Choroid plexus epithelial cell (primary cell): ENCODE measurements around the gene QSOX1.

- RRBS: no CpG with 5 or more reads among the region's 1 CpG
These were observed 941 bp upstream of the TOR1AIP2 start for GRCh38 chr1:179878492-179878996.

- RRBS: no CpG with 5 or more reads among the region's 10 CpGs
These were observed 35.4 kb downstream of the TOR1AIP1 start for GRCh38 chr1:179917343-179918046.

DNA sequence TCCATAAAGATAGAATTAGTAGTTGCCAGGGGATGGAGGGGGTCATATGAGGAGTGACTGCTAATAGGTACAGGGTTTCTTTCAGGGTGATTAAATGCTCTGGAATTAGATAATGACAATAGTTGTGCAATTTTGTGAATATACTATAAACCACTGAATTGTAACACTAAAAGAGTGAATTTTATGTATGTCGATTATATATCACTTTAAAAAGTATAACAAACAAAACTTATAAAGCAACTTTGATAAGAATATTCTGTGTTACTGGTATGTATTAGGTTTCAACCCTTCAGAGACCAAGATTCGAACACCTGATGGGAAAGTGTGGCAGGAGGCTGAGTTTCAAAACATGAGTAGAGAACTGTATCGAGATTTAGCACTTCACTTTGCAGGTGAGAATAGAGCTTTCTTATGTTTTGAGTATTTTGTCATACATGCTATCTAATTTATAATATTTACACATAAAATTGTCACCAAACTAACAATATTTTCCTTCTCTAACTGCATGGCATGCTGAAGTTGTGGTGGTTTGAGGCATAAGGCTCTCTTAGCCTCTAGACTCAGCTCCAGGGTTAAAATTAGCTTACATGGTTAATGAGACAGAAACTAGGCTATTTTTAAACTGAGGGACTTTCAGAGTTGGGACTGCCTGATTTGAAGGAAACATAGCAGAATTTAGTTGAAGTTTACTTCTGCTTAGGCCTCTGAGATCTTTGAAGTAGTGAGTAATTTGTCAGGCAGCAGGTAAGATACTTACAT is 48.5 kb downstream of the CEP350 start:
- RRBS: no CpG with 5 or more reads among the region's 3 CpGs

GRCh38 chr1:180061808-180062574 is 92.7 kb upstream of the QSOX1 start:
- RRBS: no CpG with 5 or more reads among the region's 5 CpGs

DNA sequence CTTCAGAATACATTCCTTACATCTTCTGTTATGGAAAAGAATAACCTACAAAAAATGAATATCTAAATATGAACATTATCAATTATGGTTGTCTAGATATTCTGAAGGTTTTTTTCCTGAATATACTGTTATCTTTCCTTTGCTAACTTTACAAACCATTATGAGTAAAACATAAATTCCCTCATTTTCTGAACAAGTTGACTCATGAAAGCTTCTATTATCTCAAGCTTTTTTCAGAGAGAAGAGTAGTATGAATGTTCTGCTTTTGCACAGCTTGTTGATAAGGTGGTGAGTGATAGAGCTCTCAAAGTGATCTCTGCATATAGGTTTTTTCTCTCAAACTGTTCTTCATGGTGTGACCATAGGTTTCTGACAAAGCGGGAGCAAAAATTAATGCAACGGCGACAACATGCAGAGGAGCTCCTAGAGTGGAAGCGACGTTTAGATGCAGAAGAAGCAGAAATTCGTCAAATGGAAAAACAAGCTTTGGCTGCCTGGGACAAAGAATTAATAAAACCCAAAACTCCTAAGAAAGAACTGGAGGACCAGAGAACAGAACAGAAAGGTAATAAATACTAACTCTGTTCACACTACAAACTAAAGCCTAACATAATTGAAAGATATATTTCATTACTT is 79.9 kb upstream of the QSOX1 start:
- RRBS: no CpG with 5 or more reads among the region's 6 CpGs

GRCh38 chr1:180154017-180155237 is at the start of gene QSOX1:
Gene QSOX1 (plus strand): TSS chr1:180154869.
- RRBS: 2% methylated on average over 32 of the region's 115 CpGs

DNA sequence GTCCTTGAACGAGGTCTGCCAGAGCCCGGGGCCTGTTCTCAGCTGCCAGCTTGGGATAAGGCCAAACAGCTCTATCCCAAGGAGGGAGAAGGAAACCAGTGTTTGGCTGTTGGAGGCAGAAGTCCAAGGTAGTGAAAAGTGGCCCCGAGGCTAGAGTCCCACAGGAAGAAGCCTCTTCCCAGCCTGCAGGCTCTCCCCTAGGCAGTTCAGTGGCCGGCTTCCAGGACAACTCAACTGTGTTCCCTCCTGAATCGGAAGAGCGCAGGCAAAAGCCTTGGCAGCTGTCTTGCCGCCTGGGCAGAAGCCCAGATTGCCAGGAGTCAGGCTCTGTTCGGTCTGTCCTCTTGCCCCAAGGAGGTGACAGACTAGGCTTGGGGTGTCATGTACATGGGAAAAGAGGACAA is 19.3 kb downstream of the QSOX1 start:
- RRBS: no CpG with 5 or more reads among the region's 8 CpGs

DNA sequence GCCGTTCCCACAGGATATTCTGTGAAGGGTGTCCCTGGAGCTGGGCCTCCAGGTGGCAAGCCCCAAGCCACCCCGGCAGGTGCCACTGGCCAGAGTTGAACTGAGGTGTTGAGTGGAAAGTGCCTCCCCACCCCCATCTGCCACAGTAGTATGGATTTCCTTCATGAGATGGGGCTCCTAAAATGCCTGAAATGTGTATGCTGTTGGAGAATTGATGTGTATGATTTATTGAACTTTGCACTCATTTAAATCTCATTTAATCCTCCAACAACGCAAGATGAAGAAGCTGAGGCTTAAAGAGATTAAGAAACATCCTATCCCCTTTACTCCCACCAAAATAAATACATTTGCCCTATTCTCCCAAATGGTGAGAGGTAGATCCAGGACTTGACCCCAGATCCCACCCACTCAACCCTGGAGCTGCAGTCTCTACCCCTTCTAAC is 29.7 kb upstream of the LHX4 start:
- RRBS: no CpG with 5 or more reads among the region's 3 CpGs

DNA sequence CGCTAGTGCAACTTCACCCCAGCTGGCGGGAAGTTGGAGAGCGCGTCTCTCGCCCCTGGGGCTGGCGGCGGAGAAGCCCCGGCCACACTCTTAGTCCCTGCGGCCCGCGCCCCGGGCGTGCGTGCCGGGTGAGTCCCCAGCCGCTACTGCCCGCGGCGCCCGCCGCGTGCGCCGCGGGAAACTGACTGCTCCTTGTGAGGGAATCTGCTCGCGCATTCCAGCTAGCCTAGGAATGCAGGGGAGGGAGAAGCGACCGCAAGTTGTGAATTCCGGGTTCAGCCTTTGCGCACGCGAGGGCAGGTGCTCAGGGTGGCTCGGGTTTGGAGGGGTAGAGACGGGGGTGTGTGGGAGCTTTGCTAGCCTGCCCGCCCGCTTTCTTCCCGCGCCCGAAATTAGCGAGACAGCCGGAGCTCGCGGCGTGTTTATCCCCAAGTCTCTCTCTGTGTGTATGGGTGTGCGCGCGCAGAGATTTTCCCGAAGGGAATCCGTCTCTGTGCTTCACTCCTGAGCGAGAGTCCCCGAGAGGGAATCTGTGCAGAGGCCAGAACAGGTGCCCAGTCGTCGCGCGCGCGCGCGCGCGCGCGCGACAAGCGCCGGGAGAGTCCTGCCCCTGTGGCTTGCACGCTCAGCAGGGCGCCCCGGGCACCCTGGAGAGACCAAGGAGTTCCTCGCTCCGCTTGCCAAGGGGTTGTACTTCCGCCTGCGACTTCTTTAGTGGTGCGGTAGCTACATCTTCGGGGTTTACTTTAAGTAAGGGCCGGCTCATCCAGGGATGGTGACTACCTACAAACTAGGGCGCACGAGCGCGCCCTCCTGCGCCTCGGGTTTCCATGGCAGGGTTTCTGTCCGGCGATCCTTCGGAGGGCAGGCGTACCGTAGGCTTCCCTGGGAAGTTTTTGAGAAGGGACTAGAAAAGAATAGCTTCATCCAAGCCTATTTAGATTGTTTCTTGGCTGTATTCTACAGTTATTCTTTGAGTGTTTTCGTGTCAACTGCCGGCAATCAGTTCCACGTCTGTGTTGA is 1.2 kb downstream of the LHX4 start:
- RRBS: 1% methylated on average over 13 of the region's 91 CpGs

DNA sequence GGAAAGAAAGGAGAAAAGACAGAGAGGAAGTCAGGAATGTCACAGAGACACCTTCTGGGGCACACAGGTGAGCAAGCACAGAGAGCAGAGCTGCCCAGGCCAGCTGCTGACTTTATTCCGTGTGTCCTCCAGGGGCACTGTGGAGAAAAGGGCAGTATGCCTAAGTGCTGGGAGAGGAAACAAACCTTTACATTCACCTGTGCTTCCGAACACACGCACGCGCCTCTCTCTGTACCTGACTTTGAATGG is 40.1 kb downstream of the LHX4 start:
- RRBS: no CpG with 5 or more reads among the region's 5 CpGs

DNA sequence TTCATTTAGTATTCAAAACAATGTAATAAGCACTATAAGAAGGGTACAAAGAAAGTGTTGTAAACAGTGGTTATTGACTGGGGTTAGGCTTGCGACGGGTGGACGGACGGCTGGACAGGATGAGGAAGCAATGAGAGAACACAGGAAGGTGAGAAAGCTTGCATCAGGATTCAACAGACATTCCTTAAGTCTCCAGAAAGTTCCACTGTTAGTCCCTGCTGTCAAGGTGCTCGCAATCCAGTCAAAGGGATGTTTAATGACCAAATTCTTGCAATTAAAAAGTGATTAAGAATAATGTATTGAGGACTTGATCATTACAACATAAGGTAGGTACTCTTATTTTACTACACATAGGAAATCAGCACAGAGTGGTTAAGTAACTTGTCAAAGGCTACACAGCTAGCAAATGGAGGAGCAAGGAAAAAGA is 956 bp upstream of the ACBD6 start:
- RRBS: no CpG with 5 or more reads among the region's 5 CpGs

- RRBS: no CpG with 5 or more reads among the region's 3 CpGs
These were observed 22.2 kb upstream of the XPR1 start for GRCh38 chr1:180609539-180610047.

DNA sequence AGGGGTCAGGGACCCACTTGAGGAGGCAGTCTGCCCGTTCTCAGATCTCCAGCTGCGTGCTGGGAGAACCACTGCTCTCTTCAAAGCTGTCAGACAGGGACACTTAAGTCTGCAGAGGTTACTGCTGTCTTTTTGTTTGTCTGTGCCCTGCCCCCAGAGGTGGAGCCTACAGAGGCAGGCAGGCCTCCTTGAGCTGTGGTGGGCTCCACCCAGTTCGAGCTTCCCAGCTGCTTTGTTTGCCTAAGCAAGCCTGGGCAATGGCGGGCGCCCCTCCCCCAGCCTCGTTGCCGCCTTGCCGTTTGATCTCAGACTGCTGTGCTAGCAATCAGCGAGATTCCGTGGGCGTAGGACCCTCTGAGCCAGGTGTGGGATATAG is 40.6 kb upstream of the KIAA1614 start:
- RRBS: no CpG with 5 or more reads among the region's 11 CpGs

- RRBS: 3% methylated on average over 4 of the region's 18 CpGs
These were observed 617 bp downstream of the KIAA1614 start for GRCh38 chr1:180913348-180913680.

- RRBS: 4% methylated on average over 6 of the region's 14 CpGs
These were observed 13.8 kb downstream of the KIAA1614 start for GRCh38 chr1:180926254-180927240.

GRCh38 chr1:181021723-181022634 is 691 bp downstream of the STX6 start:
- RRBS: 1% methylated on average over 4 of the region's 35 CpGs

DNA sequence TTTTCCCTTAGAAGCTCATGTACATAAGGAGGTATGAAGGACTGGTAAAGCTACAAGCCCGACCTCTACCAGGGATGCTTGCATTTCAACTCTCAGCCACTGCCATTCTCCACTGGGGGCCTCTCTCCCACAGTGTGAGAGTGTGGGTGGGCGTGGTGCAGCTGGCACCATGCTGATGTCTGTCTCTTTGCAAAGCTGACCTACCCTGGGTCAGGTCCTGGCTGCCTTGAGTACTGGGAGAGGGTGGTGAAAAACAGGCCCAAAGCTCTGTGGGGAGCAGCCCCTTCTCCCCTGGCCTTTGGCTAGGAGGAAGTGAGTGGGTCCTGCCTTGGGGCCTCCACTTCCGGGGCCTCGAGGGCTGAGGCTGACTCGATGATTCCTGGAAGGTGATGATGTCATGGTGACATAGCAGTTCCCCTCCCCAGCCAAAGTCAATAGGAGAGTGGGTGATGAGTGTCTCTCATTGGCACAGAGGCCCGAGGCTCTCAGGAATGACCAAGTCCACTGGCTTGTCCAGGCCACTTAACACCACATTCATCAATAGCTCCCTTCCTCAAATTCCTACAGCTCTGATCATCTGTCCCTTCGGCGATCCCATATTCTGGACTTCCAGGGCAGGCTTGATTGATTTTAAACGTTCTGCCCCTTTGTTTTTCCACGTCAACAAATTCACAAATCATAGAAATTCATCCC is 53.0 kb downstream of the IER5 start:
- RRBS: no CpG with 5 or more reads among the region's 10 CpGs

DNA sequence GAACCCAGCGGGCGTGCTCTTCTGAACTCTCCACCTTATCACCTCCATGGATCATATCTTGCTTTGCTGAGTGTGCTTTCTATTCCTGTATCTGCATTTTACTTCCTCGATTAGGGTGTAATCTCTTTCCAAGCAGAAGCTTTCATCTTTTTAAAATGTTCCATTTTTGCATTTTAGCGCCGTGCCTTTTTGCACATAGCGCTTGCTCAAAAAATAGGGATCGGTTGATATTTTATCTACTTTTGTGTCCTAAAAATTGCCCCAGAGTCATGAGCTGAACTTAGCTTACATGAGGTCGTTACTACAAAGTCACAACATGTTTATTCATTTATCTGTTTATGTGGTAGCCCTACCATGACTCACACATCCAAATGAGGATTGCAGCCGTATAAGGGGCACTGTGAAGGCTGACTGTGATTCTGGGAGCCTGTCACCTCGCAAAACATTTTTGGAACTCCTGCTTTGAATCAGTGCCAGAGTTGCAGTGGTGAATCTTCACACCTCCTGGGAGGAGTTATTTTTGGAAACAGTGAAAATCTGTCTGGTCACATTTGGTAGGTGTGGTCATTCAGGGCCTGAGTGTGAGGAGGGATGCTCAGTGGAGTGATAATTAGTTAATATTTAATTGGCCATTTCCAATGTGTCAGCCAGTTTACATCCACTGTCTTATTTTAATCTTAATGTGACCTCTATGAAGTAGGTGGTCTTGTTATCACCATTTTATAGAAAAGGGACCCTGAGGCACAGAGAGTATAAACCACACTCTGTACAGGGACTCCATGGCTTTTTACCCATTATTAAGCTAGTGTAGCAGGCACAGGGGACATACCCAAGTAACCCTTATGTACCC is 63.4 kb downstream of the IER5 start:
- RRBS: no CpG with 5 or more reads among the region's 10 CpGs

DNA sequence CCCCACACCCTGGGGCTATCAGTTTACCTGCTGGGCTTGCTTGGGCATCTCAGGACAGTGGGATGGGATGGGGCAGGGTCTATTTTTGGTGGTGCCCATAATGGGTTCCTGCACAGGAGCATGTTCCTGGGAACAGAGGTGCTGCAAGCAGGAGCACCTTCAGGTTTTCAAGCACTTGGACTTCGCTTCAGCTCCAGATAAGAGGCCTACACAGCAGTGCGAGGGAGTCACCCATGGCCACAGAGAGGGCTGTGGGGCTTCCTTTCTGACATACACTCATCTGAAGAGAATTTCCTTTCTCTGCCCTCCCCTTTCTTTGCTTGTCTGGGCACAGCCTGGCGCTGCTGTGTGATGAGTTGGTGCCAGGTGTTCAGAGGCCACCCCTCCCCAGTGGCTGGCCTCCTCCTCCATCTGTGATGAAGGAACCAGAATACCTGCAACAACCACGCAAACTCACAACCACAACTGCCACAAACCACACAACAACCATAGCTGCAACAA is 70.8 kb downstream of the IER5 start:
- RRBS: no CpG with 5 or more reads among the region's 4 CpGs